NCI-H460 (cell line): ENCODE measurements around a stretch of chr3.

DNA sequence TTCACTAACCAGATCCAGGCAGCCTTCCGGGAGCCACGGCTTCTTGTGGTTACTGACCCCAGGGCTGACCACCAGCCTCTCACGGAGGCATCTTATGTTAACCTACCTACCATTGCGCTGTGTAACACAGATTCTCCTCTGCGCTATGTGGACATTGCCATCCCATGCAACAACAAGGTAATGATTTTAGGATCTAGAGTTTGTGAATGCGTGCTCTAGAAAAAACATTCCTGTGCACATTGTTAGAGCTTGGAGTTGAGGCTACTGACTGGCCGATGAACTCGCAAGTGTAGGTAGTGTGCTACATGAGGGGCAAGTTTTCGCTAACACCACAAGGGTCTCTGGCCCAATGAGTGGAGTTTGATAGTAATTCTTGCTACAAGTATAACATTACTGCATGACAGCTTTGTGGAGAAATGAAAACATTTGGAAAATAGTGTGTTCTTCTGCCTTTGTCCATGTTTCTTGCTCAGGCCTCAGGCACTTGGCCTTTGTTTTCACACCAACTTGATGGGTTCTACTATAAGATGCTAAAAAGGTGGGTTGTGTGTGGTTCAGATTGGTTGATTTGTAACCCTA, 4.4 kb downstream of the RPSA start:
RAMPAGE:
- cytosol, long total RNA, result no peak
- long total RNA, result no peak
- nucleus, long total RNA, result no peak

GRCh38 chr3:39413522-39414378, 7.2 kb downstream of the RPSA start:
RAMPAGE:
- cytosol, long total RNA, result no peak
- long total RNA, result no peak
- nucleus, long total RNA, result no peak

GRCh38 chr3:39954397-39955434, 145.3 kb downstream of the MYRIP start:
RAMPAGE:
- cytosol, long total RNA, result no peak
- long total RNA, result no peak
- nucleus, long total RNA, result no peak

RAMPAGE:
- cytosol, long total RNA, result no peak
- long total RNA, result no peak
- nucleus, long total RNA, result no peak
These were observed 121.7 kb upstream of the EIF1B start for GRCh38 chr3:40187756-40188255.

RAMPAGE:
- cytosol, long total RNA, result no peak
- long total RNA, result no peak
- nucleus, long total RNA, result no peak
These were observed 7.5 kb downstream of the ZNF621 start for GRCh38 chr3:40532051-40532833.

GRCh38 chr3:40584806-40585243, 60.1 kb downstream of the ZNF621 start:
RAMPAGE:
- cytosol, long total RNA, result no peak
- long total RNA, result no peak
- nucleus, long total RNA, result no peak

RAMPAGE:
- cytosol, long total RNA, result no peak
- long total RNA, result no peak
- nucleus, long total RNA, result no peak
These were observed 97.2 kb downstream of the ZNF621 start for GRCh38 chr3:40621979-40622308.

RAMPAGE:
- cytosol, long total RNA, result no peak
- long total RNA, result no peak
- nucleus, long total RNA, result no peak
These were observed 99.0 kb downstream of the ZNF621 start for GRCh38 chr3:40623831-40624077.

GRCh38 chr3:41201699-41201967, 2.3 kb downstream of the CTNNB1 start:
RAMPAGE:
- cytosol, long total RNA, result no peak
- long total RNA, result no peak
- nucleus, long total RNA, result no peak

DNA sequence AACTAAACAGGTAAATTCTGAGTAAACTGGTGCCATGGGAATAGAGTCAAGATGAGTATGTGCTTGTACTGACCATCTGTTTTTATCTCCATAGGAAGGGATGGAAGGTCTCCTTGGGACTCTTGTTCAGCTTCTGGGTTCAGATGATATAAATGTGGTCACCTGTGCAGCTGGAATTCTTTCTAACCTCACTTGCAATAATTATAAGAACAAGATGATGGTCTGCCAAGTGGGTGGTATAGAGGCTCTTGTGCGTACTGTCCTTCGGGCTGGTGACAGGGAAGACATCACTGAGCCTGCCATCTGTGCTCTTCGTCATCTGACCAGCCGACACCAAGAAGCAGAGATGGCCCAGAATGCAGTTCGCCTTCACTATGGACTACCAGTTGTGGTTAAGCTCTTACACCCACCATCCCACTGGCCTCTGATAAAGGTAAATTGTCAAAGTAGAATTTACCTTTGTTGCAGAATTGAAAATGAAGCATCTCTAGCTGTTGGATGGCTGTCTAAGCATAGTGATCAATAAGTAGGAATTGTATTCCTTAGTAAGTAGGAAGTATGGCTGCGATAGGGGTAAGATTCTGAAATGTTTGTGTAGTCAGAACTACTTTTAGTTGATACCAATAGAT, 34.2 kb downstream of the CTNNB1 start:
RAMPAGE:
- cytosol, long total RNA, result no peak
- long total RNA, result no peak
- nucleus, long total RNA, result no peak

RAMPAGE:
- cytosol, long total RNA, result no peak
- long total RNA, result no peak
- nucleus, long total RNA, result no peak
These were observed 37.7 kb downstream of the CTNNB1 start for GRCh38 chr3:41236857-41237577.

DNA sequence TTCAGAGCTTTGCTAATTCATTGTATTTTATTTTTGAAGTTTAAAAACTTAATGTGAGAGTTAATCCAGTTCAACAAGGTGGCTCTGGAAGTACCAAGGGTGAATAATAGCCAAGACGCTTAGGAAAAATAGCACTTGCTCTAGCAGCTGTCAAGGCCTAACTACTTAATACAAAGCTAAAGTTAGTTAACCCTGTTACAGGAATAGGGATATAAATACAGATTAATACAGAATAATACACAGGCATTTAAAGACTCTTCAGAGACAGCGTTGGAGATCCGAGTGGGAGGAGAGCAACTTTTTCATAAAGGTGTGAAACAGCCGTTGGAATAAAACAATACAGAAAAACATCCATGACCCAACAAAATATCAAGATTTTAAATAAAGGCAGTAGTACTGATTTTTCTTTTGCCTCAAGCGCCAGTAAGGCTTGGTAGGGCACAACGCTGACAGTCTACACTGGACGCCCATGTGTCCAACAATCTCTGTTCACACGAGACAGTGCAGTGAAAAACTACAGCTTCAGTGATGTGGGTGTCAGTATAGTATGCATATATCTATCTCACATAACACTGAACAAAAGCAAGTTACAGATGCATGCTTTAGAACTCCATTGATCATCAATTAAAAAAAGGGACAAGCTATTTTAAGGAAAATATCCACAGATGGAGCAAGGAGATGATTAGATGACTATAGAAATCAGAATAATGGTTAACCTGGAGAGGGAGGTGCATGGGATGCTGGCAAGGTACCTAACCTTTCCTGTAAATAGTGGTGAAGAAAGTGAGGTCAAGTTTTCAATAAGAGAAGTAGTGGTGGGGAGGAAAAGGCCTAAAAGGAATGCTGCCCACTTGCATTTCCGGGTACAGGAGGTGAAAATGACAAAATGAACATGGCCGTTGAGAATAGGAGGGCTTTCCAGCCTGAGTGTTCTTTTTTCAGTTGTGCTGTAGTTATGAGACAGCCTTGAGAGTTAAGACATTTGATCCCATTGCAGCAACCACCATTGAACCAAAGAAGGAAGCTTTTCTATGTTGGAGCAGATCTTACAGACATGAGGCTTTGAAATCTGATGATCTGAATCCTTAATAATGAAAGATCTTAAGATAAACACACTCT, 42.6 kb downstream of the CTNNB1 start:
RAMPAGE:
- cytosol, long total RNA, result no peak
- long total RNA, result no peak
- nucleus, long total RNA, result no peak

GRCh38 chr3:41563390-41564042, 364.2 kb downstream of the CTNNB1 start:
RAMPAGE:
- cytosol, long total RNA, result no peak
- long total RNA, result no peak
- nucleus, long total RNA, result no peak

DNA sequence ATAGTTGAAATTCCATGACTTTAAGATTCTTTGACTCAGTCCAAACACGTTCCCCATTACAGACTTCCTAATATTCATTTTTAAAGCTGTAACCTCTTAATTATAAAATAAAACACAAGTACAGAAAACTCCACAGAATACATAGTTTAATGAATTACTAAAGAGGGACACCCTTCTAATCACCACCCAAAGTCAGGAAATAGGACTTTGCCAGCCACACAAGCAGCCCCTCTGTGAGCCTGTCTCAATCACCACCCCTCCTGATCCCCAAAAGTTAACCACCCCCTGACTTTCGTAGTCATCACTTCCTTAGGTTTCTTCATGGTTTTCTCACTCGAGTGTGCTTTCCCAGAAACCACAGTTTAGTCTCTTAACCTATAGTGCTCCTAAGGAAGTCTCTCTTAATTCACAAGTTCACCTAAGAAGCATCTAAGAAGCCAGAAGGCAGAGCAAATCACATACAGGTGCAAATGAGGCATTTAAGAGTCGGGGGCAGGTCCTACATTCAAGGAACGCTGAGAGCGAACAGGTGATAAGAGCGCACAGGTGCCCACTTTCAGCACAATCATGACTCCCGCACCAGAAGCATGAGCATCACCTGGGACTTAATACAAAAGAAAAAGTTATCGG, 1.1 kb downstream of the ULK4 start:
RAMPAGE:
- cytosol, long total RNA, result no peak
- long total RNA, result no peak
- nucleus, long total RNA, result no peak

DNA sequence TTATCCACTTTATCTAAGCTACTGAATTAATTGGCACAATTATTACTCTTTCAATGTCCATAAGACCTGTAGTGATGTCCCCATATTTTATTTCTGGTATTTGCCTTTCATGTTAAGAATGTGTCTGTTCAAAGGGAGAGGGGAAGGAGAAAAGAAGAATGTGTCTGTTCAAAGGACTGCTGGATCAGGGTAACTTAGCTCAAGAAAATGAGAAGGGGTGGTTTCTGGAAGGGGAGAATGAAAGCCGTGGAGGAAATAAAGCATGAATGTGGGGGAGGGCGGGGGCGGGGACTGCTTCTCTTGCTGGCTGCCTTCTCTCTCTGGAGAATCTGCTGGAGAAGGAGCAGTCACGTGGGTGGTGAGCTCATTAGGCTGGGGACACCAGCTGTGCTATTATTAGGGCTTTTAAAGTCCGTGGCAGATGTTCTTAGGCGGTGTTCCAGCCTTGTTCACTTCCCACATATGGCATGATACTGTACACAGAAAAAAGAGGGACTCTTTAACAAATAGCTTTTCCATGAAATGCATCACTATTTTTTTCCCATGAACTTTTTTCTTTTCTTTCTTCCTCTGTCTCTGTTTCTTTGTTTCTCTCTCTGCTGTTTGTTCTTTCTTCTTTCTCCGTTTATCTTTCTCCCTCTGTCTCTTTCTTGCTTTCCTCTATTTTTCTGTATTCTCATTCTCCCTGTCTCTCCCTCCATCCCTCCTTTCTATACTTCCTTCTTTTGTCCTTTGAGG, 63.7 kb upstream of the ULK4 start:
RAMPAGE:
- cytosol, long total RNA, result no peak
- long total RNA, result no peak
- nucleus, long total RNA, result no peak

RAMPAGE:
- cytosol, long total RNA, result no peak
- long total RNA, result no peak
- nucleus, long total RNA, result no peak
These were observed 24.5 kb upstream of the TRAK1 start for GRCh38 chr3:42066502-42067223.

RAMPAGE:
- cytosol, long total RNA, result no peak
- long total RNA, result no peak
- nucleus, long total RNA, result no peak
These were observed 54.0 kb downstream of the CCK start for GRCh38 chr3:42211818-42212570.

RAMPAGE:
- cytosol, long total RNA, result no peak
- long total RNA, result no peak
- nucleus, long total RNA, result no peak
These were observed 2.7 kb downstream of the VIPR1 start for GRCh38 chr3:42505000-42505711.

DNA sequence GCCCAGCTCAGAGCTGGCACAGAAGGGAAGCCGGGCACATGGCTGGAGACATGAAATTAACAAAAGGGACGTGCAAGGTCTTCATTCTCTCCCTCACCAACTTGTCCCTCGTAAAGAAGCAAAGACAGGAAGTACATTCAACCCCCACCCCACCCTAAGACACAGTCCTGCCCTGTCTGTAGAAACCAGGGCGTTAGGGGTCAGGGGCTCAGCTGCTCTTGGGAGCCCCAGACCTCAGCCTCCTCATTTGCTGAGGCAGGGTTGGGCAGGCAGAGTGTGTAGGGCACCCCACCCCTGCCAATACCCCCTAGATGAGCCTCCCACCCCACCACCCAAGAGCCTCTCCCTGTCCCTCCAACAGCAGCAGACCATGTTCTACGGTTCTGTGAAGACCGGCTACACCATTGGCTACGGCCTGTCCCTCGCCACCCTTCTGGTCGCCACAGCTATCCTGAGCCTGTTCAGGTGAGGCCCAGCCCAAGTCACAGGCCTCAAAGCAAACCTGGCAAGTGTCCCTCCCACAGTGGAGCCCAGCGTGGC, 24.7 kb downstream of the VIPR1 start:
RAMPAGE:
- cytosol, long total RNA, result no peak
- long total RNA, result no peak
- nucleus, long total RNA, result no peak

DNA sequence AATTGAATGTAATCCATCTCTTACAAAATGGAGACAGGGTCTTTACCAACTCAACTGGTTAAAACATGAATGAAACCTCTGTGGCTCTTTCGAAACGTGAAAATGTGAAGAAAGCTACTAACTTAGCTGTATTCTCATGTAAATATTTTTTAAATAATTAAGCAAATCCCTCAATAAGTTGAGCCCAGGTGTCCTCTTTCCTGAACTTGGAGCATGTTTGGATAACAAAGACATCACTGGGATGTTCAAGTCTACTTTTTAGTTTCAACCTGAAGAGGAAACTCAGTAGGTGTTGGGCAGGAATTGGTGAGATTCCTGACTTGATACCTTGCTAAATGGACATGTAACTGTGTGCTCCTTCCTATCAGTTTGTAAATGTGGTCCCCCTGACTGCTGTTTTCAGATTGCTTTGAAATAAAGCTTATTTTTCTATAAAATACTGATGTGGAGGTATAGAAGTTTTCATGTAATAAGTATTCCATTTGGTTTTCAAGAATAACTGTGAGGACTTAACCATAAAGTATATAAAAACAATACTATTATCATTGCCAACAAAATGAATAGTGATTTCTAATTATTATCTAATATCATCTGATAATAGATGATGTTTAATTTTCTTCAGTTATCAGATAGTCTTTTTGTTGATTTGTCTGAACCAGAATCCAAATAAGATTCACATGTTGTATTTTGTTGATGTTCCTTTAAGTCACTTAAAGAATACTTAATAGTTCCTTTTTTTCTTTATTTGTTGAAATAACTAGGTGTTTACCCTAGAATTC, 4.1 kb downstream of the SS18L2 start:
RAMPAGE:
- cytosol, long total RNA, result no peak
- long total RNA, result no peak
- nucleus, long total RNA, result no peak